Glomerular endothelial cell (primary cell): ENCODE results near the genes PICK1 and KDELR3.

GRCh38 chr22:37929308-37929768, 23.2 kb downstream of the MICALL1 start:
- RAMPAGE, long total RNA = no peak

DNA sequence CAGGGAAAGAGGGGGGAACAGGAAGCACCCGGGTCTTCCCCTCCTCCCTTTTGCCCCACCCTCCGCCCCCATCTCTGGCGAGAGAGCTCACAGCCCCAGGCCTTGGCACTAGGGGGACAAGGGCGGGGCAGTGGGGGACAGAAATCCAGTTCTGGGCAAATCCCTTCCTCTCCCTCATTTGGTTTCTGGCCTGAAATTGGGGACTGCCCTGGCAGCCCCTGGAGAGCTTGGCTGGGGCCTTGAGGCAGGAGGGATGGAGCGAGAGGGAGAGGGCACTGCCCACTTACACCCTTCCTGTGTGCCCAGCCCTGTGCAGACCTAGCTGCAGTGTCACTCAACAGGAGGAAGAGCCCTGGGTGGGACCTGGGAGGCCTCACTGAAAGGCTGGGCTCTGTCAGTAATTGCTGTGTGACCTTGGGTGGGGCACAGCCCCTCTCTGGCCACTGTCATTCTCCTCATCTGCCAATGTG, 12.0 kb upstream of the SOX10 start:
- RAMPAGE, long total RNA = no peak

- RAMPAGE, long total RNA = no peak
Measured at GRCh38 chr22:37999714-38000429, 15.5 kb upstream of the SOX10 start.

- RAMPAGE, long total RNA = no peak
Measured at GRCh38 chr22:38016480-38017047, 32.2 kb upstream of the SOX10 start.

- RAMPAGE, long total RNA = no peak
Measured at GRCh38 chr22:38056999-38058286, at the start of gene PICK1. PICK1 (plus strand) TSS chr22:38057404.

- RAMPAGE, long total RNA = no peak
Measured at GRCh38 chr22:38069347-38070390, 12.5 kb downstream of the PICK1 start.

- RAMPAGE, long total RNA = no peak
Measured at GRCh38 chr22:38112320-38112913, 1.9 kb upstream of the BAIAP2L2 start.

DNA sequence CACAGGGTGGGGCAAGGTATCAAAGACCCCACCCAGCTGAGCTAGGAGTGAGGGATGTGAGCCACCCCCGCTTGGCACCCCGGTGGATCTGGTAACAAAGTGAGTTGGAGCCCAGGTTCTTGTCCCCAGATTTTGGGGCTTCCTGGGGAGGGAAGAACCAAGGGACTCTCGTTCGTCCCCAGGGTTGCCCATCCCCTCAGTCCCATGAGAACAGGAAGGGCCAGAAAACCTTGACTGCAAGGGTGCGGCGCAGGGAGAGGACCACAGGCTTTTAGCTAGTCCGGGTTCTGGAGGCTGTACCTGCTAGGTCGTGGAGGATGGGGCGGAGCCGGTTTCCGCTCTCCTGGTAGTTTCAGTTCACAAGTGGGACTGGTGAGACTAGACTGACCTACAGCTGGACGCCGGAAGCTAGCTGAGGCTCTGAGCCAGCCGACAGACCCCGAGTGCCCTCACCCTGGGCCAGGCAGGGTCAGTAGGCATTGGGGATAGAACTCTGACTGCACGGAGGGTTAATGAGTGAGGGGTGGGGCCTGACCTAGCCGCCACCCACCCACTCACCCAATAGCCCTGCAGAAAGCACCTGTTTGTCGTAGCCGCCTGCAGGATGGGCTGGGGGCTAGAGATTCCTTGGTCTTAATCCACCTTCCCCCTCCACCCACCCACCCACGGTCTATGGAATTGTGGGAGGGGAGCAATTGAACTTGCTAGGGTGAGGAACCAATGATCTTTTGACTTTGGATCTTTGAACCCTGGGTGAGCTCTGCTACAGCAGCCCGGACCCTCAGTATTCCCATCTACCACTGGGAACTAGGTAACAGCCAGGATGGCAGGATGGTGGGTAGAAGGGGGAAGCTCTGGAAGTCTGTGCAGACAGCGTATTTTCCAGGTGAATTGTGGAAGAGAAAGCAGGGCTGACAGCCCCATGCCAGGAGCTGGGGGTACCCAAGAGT, 1.5 kb downstream of the MAFF start:
- RAMPAGE, long total RNA = no peak

- RAMPAGE, long total RNA = no peak
Measured at GRCh38 chr22:38203936-38204132, 2.0 kb downstream of the MAFF start.

- RAMPAGE, long total RNA = no peak
Measured at GRCh38 chr22:38220179-38221181, 18.7 kb downstream of the MAFF start.

- RAMPAGE, long total RNA = no peak
Measured at GRCh38 chr22:38256487-38257195, 16.2 kb downstream of the TMEM184B start.

GRCh38 chr22:38273589-38273910, 740 bp upstream of the TMEM184B start:
- RAMPAGE, long total RNA = no peak

GRCh38 chr22:38296105-38296877, 20.9 kb downstream of the CSNK1E start:
- RAMPAGE, long total RNA = no peak

DNA sequence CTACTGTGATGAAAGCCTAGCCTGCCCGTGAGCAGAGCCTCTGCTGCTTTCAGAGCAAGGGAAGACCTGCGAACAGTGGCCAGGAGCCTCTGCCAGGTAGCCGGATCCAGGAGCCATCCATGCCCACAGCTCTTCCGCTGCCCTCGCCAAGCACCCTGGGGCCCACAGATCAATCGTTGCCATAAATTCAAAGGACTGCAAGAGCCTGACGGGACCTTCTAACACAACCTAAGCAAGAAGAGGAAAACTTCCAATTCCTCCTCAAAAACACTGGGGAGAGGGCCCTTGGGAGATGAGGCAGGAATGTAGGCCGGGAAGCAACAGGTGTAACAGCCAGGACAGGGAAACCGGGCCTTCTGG, 18.2 kb downstream of the CSNK1E start:
- RAMPAGE, long total RNA = no peak

DNA sequence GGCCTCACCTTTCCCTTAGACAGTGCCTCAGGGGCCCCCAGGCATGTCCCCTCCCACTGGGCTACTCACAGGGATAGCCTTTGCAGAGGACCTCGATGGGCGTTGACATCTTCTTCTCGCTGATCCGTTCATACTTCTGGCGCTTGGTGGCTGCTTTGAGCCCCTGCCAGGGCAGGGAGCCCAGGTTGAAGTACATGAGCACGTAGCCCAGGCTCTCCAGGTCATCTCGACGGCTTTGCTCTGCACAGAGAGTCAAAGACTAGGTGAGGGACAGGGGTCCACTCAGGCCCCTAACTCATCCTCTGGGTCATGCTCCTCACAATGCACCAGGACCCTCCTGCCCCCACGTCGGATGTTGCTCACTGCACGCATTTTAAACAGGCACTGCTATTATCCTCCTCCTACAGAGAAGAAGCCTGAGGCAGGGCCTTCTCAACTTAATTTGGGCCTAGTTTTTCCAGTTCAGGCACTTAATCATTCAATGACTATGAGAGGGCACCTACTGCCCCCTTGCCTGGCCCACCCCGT, 17.3 kb downstream of the CSNK1E start:
- RAMPAGE, long total RNA = no peak

GRCh38 chr22:38373970-38374326, 56.7 kb upstream of the CSNK1E start:
- RAMPAGE, long total RNA = no peak

DNA sequence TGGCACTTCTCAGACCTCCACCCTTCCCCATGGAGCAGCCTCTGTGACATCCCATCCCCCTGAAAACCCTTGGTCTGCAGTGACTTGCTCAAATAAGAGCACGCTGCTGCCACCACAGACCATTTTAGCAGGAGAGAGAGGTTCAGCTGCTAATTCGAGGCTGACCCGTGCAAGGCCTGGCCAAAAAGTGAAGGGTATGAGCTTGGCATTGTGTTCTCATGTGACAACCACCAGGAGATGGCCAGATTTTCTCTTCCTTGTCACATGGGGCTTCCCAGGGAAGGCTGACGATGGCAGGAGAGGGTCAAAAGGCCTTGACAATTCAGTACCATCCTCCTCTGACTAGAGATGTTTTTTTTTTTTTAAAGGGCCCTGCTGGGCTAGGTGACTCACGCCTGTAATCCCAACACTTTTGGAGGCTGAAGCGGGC, 23.4 kb downstream of the KCNJ4 start:
- RAMPAGE, long total RNA = no peak

GRCh38 chr22:38467089-38468312, at the start of gene KDELR3:
KDELR3 (plus strand) TSS chr22:38468096.
- RAMPAGE, long total RNA = start-site peak on the plus strand at chr22:38468036-38468131, 275 and 202 reads in 2 replicates

DNA sequence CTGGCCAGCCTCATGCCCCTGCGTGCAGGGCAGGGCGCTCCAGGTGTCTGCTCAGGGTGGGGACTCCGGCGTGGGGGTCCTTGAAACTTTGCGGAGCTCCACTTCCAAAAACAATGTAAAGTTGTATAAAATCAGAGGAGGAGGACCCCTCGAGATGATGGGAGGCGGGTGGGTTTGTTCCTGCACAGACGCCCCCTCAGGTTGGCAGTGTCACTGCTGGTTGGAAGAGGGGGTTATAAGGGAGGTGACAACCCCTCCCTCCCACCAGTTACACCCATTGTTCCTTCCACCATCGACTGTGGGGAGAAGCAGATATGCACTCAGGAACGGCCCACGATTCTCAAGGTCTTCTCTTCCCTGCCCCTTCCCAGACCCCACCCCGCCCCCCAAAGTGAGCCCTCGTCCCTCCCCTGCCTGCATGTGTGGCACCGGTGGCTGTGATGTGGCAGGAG, 493 bp downstream of the KDELR3 start:
- RAMPAGE, long total RNA = no peak

- RAMPAGE, long total RNA = no peak
Measured at GRCh38 chr22:38498233-38498782, 7.8 kb downstream of the DDX17 start.